Aortic smooth muscle cell (primary cell): Measurements from ENCODE around the genes HOXA13, EVX1 and JAZF1.

- RRBS, result 7% methylated on average over 14 of the region's 24 CpGs
Observed at GRCh38 chr7:27102233-27102575, 279 bp downstream of the HOXA2 start.

DNA sequence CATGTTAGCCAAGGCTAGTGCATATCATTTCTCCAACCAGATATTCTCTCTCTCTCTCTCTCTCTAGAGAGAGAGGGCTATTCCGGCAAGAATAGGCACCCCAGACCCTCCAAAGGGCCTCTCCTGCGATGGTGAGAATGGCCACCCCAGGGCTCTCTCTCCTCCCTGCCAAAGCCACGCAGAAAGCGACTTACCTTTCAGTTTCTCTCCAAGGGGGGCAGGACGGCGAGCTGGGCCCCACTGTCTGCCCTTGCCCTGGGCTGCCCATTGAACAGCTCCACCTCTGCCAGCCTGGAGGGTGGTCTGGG lies 2.3 kb downstream of the HOXA3 start:
- RRBS, result no CpG with 5 or more reads among the region's 6 CpGs

GRCh38 chr7:27176744-27177206 lies 2.7 kb upstream of the HOXA10 start:
- RRBS, result no CpG with 5 or more reads among the region's 6 CpGs

DNA sequence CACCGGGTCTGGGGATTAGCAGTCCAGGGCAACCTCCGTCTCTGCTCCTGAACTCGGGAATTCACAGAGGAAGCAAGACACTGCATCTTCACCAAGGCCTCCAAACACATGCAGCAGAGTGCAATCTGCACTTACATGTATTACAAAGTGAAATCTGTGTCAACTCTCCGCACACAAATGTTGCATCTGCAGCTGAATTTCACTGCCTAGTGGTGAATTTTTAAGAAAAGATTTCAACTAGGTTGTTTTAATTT lies 6.0 kb downstream of the HOXA13 start:
- RRBS, result no CpG with 5 or more reads among the region's 4 CpGs

DNA sequence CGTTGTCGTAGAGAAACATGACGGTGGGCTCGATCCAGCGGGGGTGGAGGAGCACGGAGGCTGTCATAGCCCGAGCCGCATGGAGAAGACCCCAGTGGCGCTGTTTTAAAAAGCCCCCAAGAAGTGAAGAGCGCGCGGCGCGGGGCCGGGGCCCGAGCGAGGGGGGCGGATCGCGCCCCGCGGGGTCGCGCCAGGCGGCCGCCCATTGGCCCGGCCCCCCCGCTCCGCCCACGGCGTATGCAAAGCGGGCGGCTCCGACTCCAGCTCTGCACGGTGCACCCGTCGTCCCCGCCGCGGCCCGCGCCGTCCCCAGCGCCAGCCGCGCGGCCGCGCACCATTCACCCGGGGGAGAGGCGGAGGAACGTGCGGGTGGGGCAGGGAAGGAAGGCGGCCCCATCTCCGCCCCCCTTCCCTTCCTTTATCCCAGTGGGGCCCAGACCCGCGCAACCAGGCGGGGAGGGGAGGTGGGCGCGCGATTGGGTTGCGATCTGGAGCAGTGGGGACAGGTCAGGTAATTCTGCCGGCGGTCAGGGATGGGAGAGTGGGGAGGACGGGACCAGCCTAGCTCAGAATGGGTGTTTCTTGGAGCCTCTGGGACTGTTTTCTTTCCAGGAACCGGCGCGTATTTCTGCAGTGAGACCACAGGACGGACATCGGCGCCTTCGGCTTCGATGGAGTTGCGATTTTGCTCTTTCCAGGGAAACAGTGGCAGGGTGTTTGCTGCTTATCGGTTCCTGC lies at the start of gene HOXA13:
Gene HOXA13 (minus strand): TSS at position 81 of the 738 bp plus-strand sequence.
- RRBS, result 5% methylated on average over 17 of the region's 75 CpGs

GRCh38 chr7:27242375-27242913 lies at the start of gene EVX1:
TSS of gene EVX1 (plus strand) at chr7:27242802.
- RRBS, result no CpG with 5 or more reads among the region's 37 CpGs

GRCh38 chr7:27423320-27423796 lies 180.8 kb downstream of the EVX1 start:
- RRBS, result no CpG with 5 or more reads among the region's 12 CpGs

DNA sequence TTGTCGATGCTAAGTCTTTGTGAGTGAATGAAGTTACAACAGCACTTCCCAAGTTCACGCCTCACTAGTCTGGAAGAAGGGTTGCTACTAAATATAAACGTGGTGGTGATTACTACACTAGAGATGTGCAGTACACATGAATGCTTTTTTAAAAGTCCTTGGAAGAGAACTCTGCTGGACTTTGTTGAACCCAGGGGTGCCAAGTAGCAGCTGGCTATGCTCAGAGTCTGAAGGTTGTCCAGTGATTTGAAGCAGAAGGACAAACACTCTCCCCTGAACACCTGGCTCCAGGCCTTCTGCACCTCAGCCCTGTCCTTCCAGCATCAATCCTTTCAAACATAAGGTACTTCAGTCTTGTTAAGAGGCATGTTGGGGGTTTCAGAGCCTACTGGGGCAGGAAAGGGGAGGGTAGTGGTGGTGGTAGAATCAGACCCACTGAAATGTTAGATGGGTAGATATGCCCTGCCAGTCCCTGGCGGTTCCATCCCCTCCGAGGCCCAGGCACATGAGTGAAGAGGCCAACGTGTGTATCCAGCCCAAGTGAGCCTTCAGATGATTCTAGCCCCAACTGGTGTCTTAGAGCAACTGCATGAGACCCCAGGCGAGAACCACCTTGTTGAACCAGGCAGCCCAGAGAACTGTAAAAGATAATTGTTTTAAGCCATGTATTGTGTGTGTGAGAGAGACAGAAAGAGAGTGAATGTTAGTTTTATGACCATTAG lies 94.4 kb downstream of the TAX1BP1 start:
- RRBS, result no CpG with 5 or more reads among the region's 7 CpGs

GRCh38 chr7:28005402-28005855 lies 175.2 kb downstream of the JAZF1 start:
- RRBS, result no CpG with 5 or more reads among the region's 5 CpGs

GRCh38 chr7:28071536-28071974 lies 109.0 kb downstream of the JAZF1 start:
- RRBS, result no CpG with 5 or more reads among the region's 6 CpGs

GRCh38 chr7:28180143-28181266 lies at the start of gene JAZF1:
TSS of gene JAZF1 (minus strand) at chr7:28180795.
- RRBS, result 3% methylated on average over 20 of the region's 100 CpGs

DNA sequence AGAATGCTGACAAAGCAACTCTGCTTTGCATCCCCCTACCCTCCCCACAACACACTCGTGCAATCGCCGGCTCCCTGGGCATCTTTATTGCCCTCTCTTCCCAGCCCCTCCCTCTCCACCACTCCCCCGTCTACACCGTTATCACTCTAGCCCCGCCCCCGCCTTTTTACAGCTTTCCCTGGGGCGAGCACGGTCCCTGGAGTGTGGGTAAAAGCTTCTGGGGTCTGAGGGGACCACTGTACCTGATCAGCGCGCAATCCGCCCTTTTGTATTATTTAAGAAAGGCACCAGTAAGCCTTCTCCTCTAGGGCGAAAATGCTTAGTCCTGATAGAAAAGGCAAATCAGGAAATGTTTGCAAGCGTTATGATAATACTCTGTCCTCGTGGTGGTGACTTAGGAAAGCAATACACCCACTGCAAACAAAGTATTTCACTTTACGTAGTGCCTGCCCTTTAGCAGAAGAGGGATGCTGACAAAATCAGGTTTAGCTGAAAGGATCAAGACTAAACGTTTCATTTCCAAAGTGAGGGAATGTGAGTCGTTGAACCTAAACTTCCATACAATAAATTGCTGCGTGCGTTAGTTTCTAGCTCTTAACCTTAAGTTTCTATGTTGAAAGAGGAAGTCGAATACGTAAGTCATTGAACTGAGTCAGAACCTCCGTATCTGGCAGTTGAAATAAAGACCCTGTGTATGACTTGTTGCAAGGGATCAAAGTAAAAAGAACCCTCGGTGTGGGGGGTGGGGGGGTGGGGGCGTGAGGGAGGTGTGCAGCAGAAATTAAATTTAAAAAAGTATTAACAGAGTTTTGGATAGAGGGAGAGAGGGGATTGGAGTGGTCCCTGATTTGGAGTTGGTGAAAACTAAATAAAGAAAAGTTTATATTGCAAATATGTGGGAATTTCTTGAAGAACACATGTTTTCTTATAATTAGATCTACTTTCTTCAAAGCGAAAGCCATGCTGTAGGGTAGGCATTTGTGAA lies 1.2 kb upstream of the CREB5 start:
- RRBS, result no CpG with 5 or more reads among the region's 26 CpGs

DNA sequence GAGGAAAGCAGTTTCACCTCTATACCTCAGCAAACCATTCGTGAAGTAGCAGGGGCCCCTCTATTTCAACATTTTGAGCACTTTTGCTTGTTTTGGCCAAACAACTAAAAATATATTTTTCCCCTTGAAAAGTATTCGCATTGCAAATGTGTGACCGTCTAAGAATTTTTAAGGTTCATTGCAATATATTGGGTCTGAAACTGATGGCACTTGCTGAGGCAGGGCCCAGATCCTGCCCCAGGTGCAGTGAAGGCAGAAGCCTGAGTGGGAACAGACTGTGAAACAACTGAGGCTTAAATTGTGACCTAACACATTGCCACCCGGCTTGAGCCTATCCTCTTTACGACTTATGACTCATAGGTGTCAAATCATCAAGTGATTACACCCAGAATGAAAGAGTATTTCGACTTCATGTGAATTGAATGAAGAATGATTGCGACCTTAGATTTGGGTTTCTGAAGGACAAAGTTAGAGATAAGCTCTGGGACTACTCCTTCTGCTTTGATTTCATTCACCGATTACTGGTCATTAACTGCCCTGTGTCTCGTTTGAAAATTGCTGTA lies 200.9 kb downstream of the CREB5 start:
- RRBS, result no CpG with 5 or more reads among the region's 9 CpGs

DNA sequence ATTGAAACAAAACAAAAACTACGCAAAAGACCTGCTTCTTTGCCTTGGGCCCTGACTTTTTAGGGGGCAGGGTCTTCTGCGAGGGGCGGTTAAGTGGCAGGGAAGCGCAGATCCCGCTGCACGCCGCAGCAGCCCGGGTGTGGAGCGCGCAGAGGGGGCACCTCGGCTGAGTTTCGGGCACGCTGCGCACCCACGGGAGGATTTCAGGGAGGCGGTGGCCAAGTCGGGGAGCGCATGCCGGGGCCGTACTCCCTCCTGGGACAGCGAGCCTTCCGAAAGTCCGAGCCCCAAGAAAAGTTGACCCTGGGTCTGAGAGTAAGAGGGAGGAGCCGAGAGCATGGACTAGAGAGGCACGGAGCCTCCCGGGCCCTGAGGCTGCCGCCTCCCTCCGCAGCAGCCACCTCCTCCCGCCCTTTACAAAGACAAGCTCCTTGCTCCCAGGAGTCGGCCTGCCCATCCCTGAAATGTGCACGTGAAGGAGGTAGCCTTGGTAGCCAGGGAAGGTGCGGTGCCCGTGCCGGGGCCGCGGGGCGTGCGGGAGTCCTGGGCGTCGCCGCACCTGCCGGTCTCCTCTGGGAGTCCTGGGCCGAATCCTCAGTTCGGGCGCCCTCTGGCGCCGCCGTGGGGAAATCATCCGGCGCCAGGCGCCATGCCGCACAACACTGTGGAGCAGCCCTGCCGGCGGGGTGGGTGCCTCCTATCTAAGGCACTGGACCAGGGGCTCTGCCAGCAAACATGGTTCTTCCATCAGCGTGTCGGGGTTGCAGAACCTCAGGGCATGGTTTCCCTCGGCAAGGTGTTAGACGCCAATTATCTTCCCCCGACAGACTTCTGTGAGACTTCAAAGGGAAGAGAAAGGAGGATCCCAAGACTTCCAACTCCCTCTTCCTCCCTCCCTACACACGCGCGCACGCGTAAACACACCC lies 104.1 kb downstream of the TRIL start:
- RRBS, result 2% methylated on average over 29 of the region's 64 CpGs

- RRBS, result no CpG with 5 or more reads among the region's 1 CpG
Observed at GRCh38 chr7:28984554-28984847, 26.4 kb upstream of the TRIL start.

DNA sequence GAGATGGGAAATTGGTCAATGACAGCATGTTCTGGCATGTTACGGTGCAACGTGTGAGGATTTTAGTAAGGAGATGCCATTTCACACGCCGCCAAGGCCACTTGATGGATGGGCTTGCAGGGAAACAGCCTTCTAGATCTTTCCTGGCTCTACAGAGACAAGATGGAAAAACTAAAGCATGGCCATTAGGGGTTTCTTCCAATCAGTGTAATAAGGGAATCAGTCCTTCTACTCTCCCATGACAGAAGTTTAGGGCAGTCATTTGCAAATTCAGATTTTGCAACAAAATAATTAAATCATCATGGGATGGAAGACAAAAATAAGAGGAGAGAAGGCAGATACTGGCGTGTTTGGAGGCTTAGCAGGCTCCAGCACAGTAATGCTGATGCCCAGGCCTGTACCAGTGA lies 30.9 kb upstream of the TRIL start:
- RRBS, result no CpG with 5 or more reads among the region's 5 CpGs

DNA sequence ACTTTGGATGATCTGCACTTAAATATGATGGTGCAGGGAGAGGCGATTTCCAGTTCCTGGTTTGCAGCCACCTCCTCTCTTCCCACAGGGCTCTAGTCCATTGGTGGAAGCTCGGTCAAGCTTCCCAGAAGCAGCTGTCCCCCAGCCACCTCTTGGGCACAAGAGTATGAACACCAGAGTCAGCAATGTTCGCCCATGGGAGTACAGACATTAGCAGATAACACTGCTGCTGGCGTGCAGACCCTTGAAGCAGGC lies 1.5 kb upstream of the CPVL start:
- RRBS, result no CpG with 5 or more reads among the region's 4 CpGs

DNA sequence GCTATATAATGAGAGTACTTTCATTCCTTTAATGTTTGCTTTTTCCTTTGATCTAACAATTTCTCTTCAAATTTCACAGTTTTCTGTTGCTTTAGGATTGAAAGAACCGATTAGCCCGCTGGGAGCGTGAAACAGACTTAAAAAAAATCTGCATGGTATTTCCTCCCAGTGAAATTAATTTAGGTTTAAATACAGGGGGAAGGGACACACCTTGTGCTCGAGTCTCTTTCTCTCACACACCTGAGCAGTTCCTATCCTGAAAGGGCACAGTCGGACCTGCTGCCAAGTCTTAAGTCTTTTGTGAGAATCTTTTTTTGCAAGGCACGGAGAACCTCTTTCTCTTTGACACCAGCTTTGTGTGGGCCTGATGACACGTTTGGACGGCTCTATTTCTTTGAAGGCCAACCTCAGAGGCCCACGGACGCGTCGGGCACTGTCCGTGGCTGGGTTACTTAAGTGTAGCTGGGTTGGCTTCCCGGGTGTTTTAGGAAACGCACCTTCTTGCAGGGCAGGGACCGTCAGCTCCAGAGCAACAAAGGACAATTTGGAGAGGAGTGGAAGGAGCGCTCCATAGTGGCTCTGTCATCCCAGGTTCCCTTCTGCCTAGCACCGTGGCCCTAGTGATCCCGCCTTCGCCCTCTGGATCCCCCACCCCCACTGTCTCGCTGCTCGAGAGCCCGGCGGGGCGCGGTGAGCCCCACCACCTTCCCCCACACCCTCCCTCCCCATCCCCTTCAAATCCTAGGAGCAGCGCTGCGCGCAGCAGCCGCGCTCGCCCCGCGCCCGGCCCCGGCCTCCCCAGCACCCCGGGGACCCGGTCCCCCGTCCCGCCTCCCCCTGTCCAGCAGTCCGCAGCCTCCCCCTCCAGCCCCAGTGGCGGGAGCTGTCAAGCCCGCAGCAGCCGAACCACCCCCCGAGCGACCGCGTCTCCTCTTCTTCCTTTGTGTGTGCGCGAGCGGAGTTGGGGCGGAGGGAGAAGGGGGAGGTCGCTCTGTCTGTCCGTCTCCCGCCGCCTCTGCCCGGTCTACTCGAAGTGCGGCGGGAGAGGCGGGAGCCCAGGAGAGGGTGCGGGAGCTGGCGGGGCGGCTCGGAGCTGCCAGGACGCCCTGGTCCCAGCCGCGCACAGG lies 733 bp upstream of the CHN2 start:
- RRBS, result no CpG with 5 or more reads among the region's 68 CpGs

- RRBS, result no CpG with 5 or more reads among the region's 3 CpGs
Observed at GRCh38 chr7:29677315-29677764, 113.7 kb downstream of the PRR15 start.

DNA sequence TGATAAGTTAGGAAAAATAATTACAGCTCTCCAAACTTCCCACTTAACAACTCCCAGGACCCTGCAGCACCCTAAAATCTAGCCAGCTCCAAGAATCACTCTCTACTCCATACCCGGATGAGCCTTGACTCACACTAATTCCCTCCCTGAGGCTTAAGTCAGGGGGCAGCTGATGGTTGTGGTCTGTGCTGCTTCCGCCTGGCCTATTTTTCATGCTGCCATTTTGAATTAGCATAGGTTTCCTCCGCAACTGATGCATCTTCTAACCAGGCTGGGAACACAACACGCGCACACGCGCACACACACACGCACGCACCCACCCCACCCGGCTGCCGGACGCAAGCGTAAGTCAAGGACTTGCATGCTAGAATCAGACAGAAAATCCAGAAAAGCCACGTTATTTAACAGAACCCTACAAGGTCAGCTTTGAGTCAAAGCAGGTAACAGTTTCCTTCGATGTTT lies 1.2 kb downstream of the SCRN1 start:
- RRBS, result no CpG with 5 or more reads among the region's 15 CpGs